ENCODE measurements around a stretch of chr3.

- PRO-cap, 2 experiments, result no peak in any of the 2 experiments
These were observed 240.4 kb downstream of the MDFIC2 start for GRCh38 chr3:70071754-70072746.

DNA sequence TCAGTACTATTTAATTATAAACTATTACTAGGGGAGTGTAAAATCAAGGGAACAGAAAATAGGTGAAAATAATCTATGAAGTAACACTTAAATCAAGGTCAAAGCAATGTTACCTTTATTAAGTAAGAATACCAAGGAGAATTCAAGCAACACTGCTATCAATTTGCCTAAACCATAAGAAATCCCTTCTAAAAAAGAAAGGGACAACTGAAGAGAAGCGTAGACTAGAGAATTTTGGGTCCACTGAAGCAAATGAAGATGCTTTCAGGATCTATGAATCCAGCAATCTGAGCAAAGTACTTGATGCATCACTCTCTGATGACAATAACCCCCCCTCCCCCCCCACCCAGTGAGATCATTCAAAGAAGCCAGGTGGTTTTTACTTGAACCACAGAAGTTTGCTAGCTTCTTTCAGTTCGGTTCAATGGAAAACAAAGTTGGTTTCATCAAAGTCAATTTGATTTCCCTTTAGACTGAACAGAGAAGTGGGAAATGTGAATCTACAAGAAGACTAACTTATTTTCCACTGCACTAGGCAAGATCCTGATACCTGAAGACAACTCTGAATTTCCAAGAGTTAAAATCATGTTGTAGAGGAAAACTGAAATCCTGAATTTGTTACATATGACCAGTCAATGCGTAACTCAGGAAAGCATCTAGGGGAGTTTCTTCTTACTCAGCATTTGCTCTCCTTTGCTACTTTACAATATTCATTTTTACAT is 572.9 kb downstream of the FOXP1 start:
- PRO-cap, 2 experiments, result no peak in any of the 2 experiments

GRCh38 chr3:71047996-71048299 is 535.6 kb downstream of the FOXP1 start:
- PRO-cap, 2 experiments, result no peak in any of the 2 experiments

DNA sequence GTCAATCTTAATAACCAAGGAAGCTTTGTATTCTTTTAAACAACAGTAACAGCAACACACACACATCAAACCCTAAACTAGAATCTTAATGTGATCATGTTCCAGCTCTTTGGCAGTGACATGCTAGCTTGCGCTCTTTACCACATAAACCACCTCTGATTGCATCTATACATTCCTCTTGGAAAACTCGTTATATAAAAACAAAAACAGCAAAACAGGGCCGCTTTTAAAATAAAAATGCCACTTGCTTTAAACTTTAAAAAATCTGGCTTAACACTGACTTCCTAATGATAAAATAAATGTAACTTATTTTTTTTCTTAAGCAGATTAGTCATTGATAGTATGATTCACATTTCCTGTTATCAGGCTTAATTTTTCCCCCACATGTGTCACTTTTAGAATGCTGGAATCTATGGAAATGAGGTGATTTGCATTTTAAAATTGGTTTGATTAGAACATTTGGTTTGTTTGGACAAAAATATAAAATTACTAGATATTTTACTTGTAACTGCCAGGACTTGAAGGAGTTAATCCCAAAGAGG is 520.1 kb downstream of the FOXP1 start:
- PRO-cap, 2 experiments, result no peak in any of the 2 experiments

DNA sequence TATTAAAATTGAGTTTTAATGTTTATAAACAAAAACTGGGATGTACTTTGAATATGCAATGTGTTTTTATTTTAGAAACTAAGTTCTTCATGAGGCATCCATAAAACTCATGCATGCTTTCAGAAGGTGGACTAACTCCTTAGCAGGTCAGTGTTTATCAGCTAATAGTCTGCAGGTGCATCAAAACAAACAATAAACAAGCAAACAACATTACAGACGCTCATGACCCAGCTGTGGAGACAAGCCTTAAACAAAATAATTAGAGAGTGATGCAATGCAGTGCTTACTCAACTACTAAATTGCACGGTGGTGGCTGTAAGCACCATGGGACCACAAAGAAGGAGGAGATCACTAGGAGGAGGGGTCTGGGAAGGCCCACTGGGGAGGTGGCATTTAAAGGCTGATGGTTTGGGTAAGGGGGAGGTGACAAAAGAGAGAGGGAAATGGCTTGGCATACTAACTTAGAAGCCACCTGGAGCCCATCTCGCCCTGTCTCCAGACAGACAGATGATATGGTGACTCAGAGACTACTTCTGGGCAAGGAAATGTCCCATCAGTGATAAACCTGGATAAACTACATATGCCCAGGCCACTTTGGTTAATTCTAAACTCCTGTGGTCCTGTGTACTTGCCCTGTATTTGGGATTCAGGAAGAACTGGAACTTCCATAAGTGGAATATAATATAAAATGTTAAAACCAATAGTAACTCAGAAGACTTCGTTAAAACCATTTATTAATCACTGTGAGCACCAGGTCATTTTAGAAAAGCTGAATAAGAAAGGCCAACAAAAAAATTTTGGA is 516.6 kb downstream of the FOXP1 start:
- PRO-cap, 2 experiments, result no peak in any of the 2 experiments

DNA sequence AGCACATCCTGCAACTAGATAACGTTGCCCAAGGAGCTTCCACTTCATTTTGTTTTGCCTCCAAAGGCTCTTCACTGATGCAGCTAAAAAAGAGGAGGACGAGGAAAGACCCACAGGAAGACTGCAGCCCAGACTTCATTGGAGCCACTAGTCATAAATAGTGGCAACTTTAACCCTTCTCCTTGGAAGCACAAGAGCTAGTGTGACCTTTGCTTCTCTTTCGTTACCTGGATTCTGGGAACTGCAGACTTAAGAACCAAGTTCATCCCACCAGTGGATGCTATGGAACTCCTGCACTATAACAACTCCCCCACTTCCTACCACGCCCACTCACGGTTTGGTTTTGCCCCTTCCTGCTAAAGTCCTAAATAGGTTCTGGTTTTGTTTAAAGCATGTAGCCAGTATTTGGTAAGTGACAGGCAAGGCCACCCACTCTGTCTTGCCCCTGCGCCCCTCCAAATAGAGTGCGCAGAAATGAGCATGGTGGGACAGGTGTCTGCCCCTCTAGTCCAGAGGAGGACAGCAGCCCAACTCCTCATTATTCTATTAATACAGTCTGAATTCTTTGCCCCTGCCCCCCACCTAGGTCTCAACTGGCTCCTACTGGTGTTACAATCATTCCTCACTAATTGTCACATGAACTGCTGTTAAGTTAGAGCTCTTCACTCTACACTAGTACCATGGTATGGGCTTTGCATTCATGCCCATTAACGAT is 504.7 kb downstream of the FOXP1 start:
- PRO-cap, 2 experiments, result no peak in any of the 2 experiments

- PRO-cap, 2 experiments, result no peak in any of the 2 experiments
These were observed 480.7 kb downstream of the FOXP1 start for GRCh38 chr3:71102611-71103532.

- PRO-cap, 2 experiments, result no peak in any of the 2 experiments
These were observed 471.0 kb downstream of the FOXP1 start for GRCh38 chr3:71112416-71112969.

GRCh38 chr3:71133943-71134499 is 449.5 kb downstream of the FOXP1 start:
- PRO-cap, 2 experiments, result no peak in any of the 2 experiments

- PRO-cap, 2 experiments, result no peak in any of the 2 experiments
These were observed 441.0 kb downstream of the FOXP1 start for GRCh38 chr3:71142554-71142888.

DNA sequence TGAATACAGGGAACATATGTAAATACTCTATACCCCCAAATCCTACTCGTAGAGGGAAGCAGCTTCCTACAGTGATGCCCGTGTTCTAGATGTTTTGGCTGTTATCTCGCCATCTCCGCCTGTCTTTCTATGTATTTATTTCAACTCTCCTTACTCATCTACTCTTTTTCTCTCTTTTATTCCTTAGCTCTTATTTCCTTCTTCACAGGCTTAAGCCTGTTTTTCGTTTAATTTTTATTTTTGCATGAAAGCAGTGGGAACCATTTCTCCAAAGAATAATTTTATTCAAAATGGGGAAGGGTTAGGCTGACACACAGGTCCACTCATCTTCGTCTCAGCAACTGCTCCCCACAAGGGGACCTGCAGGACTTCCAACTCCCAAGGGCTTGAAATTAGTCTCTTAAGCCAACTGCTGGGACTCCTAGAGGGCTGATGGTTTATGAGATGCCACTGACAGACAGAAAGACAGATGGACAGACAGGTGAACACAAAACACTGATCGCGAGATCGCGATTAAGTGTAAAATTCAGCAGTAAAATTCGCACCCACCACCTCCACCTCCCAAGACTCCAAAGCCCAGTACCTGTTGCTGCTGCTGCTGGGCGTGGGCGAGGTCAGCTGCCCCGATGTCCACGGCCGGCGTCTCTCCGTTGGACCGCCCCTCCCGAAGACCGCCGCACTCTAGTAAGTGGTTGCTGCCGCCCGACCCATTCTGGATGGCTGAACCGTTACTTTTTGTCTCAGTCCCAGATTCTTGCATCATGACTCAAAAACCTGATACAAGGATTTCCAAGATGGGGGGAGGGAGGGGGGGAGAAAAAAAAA is 385.7 kb downstream of the FOXP1 start:
- PRO-cap, 2 experiments, result no peak in any of the 2 experiments

DNA sequence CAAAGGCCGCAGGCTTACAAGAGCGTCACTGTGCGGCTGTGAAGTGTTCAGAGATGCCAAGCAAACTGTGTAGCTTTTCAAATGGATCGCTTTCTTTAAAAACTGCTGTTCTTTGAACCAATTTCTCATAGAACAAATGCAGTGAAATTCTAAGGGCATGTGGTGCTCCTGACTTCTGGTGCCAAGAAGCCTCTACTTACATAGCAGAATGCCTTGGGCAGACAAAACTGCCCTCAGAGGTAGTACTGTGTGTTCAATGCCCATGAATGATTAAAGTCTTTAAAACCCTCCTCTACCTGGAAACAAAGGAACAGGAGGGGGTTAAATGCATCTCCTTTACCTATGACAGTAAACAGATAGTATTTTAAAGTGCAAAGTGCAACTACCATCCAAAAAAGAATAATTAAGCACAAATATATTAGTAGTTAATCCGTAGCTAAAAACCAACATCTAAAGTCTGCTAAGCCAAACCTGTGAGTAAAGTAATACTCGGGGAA is 353.3 kb downstream of the FOXP1 start:
- PRO-cap, 2 experiments, result no peak in any of the 2 experiments

- PRO-cap, 2 experiments, result no peak in any of the 2 experiments
These were observed 273.1 kb downstream of the FOXP1 start for GRCh38 chr3:71310316-71311016.

- PRO-cap, 2 experiments, result no peak in any of the 2 experiments
These were observed 165.5 kb downstream of the FOXP1 start for GRCh38 chr3:71417915-71418469.

- PRO-cap, 2 experiments, result no peak in any of the 2 experiments
These were observed 128.5 kb downstream of the FOXP1 start for GRCh38 chr3:71454798-71455624.

DNA sequence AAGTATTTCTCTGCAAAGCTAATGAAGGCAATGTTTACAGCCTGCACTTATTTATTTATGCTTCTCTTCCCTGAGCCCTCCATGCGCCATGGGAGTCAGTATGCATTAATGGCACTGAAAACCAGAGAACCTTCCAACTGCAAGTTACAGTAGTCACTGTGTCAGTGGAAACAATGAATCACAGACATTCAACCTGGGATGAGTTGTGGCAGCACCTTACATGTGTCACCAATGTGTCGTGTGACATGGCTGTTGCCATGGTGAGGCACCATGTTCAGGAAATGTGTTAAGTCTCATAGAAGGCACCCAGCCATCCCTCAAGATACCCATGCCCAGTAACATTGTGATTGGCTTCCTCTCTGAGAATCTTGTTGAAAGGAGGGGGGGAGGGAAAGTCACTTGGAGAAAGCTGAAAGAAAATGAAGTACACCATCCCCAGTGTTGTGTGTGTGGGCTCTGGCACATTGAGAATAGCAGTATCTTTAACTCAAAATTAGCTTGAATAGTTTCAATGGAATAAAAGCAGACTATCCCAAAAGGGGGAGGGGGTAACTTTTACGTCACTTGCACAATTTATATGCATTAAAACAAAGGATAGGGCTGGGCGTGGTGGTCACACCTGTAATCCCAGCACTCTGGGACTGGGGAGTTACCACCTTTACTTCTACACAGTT is 104.8 kb downstream of the FOXP1 start:
- PRO-cap, 2 experiments, result no peak in any of the 2 experiments

DNA sequence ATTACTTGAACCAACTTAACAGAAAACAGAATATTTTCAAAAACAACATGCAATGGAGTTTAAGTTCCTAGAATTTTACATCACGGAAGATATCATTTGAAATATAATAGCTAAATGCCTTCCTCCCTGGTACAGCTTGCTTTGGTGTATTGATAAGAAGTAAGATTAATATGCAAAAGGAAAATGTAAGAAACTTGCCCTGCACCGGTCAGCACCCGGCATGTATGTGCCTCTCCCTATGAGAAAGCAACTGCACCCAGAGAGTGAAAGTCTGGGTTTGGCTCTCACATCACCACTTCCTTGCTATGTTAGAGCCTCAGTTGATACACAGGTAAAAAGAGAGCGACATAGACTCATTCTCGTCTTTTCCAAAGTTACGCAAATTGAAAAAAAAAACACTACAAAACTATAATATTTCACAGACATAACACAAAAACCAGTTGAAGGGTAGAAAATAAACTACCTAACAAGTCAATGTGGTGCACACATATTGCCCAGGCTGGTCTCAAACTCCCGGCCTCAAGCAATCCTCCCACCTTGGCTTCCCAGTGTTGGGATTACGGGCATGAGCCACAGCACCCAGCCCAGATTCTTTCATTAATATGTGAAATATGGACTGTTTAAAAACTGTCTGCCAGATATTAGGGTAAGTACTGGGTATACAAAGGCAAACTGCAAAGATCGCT is 96.6 kb downstream of the FOXP1 start:
- PRO-cap, 2 experiments, result no peak in any of the 2 experiments

GRCh38 chr3:71689833-71690600 is 35.2 kb downstream of the EIF4E3 start:
- PRO-cap, 2 experiments, result no peak in any of the 2 experiments

DNA sequence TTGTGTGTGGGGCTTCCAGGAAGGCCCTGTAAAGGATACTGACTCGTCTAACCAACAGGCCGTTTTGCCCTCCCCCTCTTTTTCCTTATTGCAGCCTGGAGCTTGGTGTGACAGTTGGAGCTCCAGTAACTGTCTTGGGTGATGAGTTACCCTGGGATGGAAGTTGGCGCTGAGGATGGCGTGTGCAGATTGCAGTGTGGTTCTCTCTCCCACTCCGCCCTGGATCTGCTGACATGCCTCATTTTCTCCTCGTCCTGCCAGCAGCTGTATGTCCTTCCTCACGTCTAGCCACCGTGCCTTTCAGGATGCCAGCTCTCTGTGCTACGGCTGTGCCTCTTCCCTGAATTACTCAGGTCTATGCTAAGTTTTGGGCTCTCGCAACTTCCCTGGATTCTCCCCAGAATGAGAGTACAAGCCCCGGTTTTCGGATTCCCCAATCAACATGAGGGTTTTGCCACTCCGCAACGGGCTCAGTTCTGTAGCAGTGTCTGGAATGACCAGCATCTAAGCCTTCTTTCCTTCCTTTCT is 209.4 kb upstream of the PROK2 start:
- PRO-cap, 2 experiments, result no peak in any of the 2 experiments

- PRO-cap, 2 experiments, result no peak in any of the 2 experiments
These were observed 243.8 kb upstream of the PROK2 start for GRCh38 chr3:72028676-72029172.

Data from cerebral cortex (tissue), 2 donors.